Tibial artery (tissue), 1 donor: ENCODE measurements around a stretch of chr11.

- PRO-cap = no peak
Observed at GRCh38 chr11:75031199-75031993, 42.7 kb downstream of the NEU3 start.

DNA sequence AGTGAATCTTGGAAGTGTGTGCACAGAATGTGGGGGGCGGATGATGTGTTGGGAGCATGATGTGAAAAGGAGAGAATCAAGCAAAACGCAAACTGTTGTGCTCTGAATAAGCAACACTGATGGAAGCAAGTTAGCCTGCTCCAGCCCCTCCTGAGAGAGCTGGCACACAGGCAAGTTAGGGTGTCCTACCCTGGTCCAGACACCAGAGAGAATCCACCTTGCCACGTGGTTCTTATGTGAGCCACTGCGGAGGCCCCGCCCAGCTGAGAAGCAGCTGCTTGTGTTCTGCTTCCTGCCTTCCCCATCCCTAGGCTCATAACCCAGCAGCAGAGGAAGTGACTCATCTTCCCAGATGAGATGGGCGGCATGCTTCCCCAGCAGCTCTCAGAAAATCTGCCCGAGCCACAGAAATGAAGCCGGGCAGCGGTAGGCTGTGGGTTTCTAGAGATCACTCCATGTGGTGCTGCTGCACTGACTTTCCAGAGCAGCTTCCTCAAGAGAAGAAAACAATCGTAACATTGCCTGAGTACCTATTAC is 7.8 kb upstream of the SLCO2B1 start:
- PRO-cap = no peak

DNA sequence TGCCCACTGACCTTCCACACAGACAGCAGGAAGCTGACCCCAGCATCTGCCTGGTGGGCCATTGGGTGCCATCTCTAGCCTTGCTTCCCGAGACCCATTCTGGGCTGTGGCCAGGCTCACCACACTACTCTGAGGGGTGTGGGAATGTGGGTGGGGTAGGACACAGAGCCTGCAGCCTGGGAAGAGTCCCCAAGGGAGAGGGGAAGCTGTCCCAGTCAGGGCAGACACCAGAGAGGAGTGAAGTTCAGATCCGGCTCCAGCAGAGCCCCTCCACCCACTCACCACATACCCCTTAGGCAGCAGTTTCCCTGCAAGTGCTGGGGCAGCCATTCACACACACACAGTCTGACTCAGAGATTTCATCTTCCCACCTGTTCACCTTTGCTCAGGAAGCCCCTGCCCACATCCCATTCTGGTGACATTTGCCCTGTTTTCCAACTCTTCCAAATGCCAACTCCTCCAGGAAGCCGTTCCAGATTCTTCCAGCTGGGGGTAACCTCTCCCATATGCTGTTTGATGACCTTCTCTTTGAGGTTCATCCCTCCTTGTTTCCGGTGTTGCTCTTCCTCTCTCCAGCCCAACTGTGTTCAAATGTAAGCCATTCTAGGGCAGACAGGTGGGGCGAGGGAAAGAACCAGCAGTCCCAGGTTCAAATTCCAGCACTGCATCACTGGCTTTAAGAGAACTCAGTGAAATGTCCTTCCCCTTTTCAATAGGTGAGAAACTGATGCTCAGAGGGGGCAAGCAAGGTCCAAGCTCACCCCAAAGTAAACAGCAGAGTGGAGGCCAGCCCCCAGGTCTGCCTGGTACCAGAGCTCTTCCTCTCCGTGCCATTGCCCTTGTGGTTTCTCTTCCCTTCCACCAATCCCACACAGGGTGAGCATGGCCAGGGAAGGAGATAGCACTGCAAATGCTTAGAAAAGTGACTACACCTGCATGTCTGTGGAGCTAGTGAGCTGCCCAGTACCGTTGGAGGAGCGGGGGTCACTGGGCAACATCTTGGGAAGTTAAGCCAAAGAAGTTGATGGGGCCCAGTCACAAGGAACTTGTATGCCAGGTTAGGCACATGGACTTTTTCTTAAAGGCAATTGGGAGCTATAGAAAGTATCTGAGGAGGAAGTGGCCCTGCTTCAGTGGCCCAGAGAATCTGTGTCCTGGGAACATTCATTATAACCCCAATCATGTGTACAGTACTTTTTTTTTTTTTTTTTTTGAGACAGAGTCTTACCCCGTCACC is 2.2 kb downstream of the SLCO2B1 start:
- PRO-cap = no peak

- PRO-cap = no peak
Observed at GRCh38 chr11:75164287-75164757, 13.4 kb downstream of the SLCO2B1 start.

GRCh38 chr11:75168361-75169093 is 17.6 kb downstream of the SLCO2B1 start:
- PRO-cap = no peak

- PRO-cap = no peak
Observed at GRCh38 chr11:75306233-75307234, 44.9 kb downstream of the ARRB1 start.

DNA sequence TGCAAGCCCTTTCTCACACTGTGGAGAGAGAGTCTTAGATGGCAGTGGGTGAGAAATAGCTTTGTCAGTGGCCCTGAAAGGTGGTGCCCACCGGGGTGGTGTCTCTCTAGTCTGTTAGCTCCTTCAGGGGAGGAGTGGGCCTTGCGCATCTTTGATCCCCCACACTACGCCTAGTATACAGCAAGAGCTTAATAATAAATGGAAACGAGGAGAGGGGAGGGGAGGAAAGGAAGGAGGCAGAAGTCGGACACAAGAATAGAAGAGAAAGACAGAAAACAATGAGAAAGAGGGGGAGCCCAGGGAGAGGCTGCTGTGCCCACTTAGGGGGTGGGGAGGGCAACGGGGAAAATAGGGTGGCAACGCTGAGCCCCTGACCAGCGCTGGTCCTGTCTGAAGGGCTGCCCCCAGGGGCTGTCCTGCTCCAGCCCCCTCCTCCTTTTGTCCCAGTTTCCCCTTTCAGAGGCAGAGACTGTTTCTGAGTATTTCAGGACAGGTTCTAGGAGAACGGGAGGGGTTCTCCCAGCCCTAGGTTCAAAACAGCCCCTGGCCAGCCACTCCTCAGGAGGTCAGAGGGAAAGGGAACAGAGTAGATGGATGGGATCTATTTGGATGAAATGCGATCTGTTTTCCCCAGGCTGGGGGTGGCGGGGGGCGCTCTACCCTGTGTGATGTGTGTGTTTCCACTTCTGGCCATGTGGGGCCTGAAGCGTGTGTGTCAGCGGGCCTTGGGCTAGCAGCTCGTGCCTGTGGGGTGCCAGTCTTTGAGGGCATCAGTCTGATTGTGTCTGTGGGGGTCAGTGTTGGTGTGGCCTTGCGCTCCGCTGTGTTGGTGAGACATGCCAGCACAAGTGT is 1.1 kb downstream of the ARRB1 start:
- PRO-cap = no peak

DNA sequence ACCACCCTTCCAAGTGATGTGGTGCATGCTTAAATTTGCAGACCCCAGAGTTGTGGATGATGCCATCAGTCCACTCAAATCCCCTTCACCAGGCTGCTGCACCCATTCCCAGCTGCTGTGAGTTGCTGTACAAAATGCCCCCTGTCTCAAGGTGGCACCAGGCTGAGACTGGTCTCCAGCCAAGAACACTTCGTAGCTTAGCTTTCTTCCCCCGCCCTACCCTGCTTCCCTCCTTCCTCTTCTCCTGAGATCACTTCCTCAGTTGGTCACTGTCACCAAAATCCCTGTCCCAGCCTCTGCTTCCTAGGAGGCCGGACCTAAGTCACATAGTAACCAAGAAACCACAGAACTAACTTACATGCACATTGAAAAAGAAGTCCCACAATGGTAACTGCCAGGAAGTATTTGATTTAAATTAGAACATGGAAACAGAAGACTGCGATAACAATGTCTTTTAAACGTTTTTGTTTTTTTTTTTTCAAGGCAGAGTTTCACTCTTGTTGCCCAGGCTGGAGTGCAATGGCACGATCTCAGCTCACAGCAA is 18.4 kb upstream of the ARRB1 start:
- PRO-cap = no peak

GRCh38 chr11:75372577-75372780 is 21.0 kb upstream of the ARRB1 start:
- PRO-cap = no peak

DNA sequence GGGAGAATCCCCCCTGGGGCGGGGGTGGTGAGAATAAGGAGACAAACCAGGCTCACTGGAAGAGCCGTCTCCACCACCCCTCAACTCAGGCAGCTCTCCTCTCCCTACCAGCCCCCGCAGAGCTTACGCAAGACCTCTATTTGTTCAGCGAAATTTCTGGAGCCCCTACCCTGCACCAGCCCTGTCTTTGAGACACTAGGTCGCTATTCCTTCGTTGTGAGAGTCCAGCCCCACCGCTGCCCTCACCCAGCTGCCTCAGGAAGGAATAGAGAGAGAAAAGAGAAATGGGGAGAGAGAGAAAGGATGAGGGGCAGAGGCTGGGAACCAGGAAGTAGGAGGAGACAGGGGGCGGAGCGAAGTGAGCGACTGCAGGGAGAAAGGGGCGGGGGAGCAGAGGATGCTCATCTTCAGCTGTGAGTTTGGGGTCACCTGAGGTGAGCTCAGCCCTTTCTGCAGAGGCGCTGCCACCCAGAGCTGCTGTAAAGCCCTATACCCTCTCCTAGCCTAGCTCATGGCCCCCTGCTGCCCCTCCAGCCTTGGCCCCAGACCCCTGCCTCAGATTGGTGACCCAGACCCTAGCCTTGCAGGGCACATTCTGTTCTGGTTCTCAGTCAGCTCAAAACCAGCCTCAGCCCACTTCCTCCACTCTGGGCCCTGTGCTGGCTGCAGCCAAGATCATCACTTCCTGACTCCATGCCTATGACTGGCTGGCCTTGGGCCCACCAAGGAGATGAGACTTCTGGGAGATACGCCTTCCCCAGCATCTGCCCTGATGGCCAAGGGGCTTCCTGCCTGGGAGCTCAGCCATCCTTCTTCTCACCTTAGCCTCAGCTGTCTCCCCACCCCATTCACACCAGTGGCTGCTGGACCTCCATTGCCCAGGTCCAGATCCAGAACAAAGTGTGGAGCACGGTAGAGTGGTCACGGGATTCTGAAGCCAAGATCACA is 42.5 kb upstream of the KLHL35 start:
- PRO-cap = no peak

GRCh38 chr11:75503707-75504065 is 22.1 kb downstream of the GDPD5 start:
- PRO-cap = no peak

DNA sequence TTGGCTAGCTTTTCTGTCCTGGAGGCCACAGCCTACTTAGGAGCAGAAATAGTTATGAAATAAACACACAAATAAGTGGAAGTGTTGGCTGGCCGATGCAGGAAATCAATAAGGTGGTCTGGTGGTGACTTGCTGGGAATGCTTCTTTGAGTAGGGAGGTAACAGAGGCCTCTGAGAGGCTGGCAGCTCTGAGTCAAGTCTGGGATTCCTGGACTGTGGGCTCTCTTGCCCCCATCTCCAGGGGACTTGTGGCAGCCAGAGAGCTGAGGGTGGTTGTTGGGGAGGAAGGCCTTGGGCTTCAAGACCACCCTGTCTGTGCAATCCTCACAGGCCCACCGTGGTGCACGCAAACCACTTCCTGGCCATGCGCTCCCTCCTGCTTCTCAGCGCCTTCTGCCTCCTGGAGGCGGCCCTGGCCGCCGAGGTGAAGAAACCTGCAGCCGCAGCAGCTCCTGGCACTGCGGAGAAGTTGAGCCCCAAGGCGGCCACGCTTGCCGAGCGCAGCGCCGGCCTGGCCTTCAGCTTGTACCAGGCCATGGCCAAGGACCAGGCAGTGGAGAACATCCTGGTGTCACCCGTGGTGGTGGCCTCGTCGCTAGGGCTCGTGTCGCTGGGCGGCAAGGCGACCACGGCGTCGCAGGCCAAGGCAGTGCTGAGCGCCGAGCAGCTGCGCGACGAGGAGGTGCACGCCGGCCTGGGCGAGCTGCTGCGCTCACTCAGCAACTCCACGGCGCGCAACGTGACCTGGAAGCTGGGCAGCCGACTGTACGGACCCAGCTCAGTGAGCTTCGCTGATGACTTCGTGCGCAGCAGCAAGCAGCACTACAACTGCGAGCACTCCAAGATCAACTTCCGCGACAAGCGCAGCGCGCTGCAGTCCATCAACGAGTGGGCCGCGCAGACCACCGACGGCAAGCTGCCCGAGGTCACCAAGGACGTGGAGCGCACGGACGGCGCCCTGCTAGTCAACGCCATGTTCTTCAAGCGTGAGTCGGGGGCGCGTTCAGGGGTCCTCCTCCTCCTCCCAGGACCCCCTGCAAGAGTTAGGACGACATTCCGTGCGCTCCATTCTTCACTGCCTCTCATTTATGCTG is 4.3 kb downstream of the SERPINH1 start:
- PRO-cap = no peak

GRCh38 chr11:75634992-75635400 is 33.8 kb downstream of the MAP6 start:
- PRO-cap = no peak

GRCh38 chr11:75721645-75722595 is 4.3 kb downstream of the MOGAT2 start:
- PRO-cap = no peak

- PRO-cap = no peak
Observed at GRCh38 chr11:75734639-75735389, 17.2 kb downstream of the MOGAT2 start.

DNA sequence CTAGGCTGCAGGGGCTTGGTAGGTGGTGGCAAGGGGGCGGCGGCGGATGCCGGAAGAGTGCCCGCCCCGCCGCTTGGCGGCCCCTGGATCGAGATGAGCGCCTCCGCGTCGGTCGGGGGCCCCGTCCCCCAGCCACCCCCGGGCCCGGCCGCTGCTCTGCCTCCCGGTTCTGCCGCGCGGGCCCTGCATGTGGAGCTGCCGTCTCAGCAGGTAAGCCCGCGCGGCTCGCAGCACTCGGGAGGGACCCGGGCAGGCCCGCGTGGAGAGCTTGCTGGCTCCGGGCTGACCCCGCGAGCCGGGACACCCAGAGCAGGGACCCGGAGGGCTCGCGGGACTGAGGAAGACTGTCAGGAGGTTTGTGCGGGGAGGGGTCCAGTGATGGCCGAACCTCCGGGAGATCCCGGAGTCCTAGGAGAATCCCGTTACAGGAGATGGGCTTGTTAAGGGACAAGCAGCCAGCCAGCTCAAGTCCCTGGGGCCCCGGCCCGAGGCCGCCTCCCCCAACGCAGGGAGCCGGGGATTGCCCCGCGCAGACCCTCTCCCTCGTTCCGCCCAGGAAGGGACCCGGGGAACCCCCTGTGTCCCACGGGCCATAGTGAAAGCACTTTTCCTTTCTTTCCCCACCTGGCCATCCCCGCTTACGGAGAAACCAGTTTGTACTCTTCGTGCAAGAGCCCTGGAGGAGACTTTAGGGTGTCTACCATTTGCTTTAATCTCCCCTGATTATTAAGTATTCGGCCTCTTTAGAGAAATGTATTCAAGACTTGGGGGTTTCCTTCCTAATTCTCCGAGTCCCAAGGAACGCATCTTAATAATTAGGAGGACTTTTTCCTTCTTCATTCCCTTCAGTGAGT is 532 bp downstream of the UVRAG start:
- PRO-cap = unidirectional peak, minus-strand start at position 346 of the sequence; unidirectional peak, minus-strand start at position 410 of the sequence

- PRO-cap = no peak
Observed at GRCh38 chr11:75911471-75911781, 96.4 kb downstream of the UVRAG start.

GRCh38 chr11:76083779-76084212 is 122.5 kb downstream of the WNT11 start:
- PRO-cap = no peak

DNA sequence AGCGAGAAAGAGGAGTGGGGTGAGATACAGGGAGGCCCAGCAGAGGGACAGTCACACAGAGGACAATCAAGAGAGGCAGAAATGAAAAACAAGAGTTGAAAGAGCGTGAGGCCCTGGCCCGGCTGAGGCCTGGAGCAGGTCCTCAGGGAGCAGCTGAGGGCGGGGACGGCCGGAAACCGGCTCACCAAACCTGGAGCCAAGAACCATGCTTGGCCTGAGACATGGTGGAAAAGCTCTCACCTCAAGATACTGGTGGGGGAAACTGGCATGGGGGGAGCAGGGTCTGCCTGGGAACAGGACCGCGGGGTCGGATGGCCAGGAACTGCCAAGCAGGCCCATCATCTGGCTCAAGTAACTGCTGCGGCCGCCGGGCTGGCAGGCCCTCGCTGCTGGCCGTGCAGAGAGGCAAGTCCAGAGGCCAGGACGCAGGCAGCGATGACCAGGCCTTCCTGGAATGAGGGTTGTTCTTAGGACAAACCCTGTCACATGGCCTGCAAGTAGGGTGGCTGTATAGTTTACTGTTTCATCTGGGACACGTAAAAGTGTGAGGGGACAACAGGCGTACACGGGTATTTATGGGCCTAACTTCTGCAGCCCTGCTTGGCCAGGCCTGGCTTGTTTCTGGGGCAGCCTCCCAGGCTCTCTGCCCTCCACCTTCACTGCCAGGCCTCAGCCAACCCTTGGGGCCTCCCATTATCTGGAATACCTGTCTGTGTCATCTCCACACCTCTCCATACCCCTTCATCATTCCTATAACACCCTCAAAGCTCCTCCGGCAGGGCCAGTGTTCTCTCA is 19.0 kb upstream of the WNT11 start:
- PRO-cap = bidirectional peak, plus-strand start at position 539 of the sequence, minus-strand start at position 437 of the sequence

GRCh38 chr11:76250501-76250828 is 44.2 kb upstream of the WNT11 start:
- PRO-cap = no peak